SK-N-MC (cell line): ENCODE data around the genes MBD6 and DTX3.

DNA sequence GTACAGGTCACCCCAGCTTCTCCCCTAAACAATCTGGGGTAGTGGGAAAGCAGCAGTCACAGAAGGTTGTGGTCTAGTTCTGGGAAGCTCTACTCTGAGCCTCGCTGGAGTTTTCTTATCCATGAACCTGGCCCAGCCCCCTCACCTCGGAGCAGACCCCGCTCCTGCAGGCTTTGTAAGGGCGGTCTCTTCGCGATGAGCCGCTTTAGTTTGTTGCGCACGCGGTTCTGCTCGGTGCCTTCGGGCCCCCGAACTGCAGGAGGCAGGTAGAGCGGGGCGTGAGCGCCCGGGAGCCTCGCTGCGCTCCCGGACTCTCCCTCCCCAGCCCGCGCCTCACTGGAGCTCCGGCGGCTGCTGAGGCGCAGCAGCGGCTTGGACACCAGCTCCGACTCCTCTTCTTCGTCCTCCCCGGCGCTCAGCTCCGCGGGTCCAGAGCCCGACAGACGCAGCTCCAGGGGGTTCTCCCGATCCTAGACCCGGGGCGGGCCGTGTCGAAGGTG lies 4.5 kb downstream of the ARHGAP9 start:
- RRBS: 54% methylated on average over 20 of the region's 39 CpGs

GRCh38 chr12:57477633-57478805 lies 1.6 kb downstream of the ARHGAP9 start:
- RRBS: no CpG with 5 or more reads among the region's 14 CpGs

DNA sequence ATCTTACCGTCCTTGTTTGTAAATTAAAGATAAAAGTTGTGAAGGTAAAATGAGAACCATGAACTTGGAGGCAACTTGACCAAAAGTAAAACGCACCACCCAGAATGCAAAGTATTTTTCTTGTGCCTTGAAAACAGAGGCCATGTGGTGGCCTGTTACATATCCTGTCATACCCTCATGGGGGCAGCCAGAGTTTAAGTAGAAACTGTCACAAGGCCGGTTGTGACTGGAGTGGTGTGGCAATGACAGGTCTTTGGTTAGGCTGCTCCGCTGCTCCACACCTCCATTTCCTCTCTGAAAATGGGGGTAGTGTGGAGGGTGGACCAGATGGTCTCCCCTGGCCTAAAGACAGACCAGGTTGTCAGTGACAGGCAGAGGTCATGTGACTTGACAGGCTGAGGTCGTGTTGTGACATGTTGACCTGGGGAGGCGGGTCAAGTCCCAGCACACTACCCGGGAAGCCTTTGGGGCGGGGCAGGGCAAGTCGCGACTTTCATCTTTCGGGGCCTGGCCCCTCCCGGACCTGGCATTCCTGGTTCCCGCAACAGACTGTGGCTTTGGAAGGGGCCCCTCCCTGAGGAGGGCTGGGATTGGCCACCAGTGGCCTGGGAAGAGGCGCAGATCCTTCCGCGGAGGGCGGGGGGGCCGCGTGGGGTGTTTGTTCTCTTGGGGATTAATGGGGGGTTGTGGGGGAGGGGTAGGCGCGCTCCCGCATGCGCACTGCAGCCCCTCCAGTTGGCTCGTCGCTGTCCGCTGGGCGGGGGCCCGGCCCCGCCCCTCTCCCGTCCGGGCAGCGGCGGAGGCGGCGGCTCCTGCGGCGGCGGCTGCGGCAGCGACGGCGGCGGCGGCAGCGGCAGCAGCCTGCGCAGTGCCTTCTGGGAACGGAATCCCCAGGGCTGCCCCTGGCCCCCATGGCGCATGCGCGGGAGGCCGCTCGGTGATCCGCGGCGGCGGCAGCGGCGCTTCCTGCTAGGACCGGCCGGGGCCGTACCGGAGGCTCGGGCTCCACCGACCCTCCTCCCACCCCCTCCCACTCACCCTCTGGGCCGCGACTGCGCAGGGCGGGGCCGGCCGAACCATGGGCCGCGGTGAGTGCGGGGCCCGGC lies at the start of gene MBD6:
TSS of gene MBD6 (plus strand) at position 901 of the 1,106 bp plus-strand sequence.
- RRBS: 5% methylated on average over 14 of the region's 74 CpGs

GRCh38 chr12:57545794-57547010 lies 790 bp downstream of the DCTN2 start:
- RRBS: no CpG with 5 or more reads among the region's 46 CpGs

DNA sequence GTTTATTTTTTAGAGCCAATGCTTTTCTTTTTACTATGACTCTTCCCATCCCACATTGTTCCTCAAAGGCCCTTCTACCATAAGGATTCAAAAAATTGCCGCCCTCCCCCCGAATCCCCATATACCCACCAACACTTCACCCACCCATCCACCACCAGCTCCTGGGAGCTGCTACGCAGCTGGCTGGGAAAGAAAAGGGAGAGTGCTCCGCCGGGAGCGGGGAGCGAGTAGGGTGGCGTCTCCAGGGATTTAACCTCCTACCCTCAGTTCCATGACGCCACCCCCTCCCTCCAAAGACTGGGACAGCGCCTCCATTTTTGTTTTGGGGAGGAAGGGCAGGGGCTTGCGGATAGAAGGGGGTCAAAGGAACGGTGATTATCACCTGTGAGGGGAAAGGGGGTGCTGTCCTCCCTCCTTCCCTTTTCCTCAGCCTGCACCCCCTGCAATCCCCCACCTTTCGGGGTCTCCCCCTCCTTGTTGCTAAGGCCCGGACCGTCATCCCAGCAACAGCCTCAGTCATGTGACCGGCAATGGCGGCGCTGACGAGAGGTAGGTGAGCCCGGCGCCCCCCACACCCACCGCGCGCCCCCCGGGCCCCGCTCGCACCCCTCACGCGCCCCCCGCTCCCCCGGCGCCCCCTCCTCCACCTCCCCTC lies at the start of gene DTX3:
TSS of gene DTX3 (plus strand) at position 515 of the 655 bp plus-strand sequence.
- RRBS: 15% methylated on average over 8 of the region's 32 CpGs

DNA sequence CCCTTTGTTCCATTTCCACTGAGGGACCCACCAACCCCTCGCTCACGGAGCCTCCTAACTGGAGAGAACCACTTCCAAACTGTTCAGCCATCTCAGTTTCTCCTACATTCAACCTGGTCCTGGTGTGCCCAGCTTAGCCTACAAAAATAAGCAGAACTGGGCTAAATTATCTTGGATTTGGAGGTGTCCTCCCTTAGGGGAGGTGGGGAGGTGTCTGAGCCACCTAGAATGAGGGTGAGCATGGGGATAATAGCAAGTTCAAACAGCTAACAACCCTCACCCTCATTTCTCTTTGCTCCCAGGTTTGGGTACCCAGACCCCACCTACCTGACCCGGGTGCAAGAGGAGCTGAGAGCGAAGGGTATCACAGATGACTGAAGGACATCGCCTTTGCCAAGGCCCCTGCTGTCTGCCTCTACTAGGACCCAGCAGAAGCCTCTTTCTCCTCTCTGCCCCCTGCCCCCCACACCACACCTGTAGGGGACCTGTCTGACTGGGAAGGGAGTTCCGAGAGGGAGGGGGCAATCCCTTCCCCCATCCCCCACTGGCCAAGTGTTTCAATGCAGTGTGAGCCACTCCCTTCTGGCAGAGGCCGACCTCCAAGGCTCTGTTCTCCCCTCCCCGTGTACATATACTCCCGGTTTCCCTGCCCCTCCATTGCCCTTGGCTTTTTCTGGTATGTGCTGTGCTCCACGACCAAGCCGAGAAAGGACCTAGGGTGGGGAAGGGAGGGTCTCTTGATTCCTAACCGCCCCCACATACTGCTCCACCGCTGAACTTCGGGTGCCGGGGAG lies 2.3 kb upstream of the ARHGEF25 start:
- RRBS: 88% methylated on average over 1 of the region's 15 CpGs

- RRBS: no CpG with 5 or more reads among the region's 9 CpGs
Measured at GRCh38 chr12:57615574-57616032, 4.4 kb downstream of the ARHGEF25 start.

DNA sequence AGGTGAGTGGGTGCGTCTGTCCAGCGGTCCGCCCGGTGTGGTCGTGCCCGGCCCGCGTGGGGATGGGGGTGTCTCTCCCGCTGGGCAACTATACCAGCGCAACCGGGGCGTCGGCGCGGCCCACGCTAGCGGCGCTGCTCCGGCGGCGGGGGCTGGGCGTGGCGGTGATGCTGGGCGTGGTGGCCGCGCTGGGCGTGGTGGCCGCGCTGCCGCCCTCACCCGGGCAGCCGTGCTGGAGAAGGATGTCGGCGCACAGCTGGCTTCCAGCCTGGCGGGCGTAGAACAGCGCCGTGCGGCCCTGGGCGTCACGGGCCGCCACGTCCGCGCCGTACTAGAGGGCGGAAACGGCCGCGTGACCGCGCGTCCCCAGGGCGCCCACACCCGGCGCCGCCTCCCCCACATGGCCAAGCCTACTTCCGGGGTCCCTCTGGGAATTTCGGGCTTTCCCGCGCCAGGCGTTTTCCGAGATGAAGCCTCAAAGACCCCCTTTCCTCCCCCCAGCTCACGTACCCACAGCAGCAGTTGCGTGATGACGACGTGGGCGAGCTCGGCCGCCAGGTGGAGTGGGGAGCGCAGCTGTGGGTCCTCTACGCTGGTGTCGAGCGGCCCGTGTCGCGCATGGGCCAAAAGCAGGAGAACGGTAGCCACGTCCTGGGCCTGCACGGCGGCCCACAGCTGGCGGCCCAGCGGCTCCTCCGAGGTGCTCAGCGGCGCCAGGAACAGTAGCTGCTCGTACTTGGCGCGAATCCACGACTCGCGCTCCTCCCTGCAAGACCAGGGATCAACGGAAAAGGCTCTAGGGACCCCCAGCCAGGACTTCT lies 11.9 kb downstream of the AGAP2 start:
- RRBS: under 1% methylated on average over 24 of the region's 93 CpGs

- RRBS: no CpG with 5 or more reads among the region's 2 CpGs
Measured at GRCh38 chr12:57748185-57748562, 3.3 kb downstream of the TSPAN31 start.

DNA sequence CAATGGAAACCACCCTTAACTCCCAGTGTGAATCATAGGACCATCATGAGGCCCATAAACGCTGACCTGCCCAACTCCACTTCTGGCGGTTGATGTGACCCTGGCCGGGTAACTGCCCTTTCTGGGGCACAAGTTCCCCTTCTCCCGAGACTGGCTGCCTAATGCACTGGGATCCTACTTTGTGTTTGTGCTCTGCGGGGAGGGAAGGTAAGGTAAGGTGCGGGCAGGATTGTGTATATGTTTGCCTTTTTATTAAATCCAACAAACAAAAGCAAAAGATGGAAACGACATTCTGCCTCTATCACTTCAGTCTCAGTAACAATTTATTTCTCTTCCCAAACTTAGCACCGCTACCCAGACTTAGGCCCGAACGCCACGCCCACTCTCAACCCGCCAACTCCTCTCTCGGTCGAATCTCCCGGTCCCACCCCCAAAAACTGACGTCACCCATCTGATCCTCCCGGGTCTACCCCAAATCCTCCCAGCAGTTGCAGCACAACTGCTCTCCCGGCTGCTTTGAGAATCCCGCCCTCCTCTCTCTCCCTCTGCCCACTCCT lies 413 bp downstream of the METTL1 start:
- RRBS: 2% methylated on average over 2 of the region's 19 CpGs

- RRBS: no CpG with 5 or more reads among the region's 13 CpGs
Measured at GRCh38 chr12:57823031-57823729, 4.6 kb upstream of the AVIL start.

- RRBS: 38% methylated on average over 28 of the region's 67 CpGs
Measured at GRCh38 chr12:57864881-57865872, 18.6 kb upstream of the CTDSP2 start.

DNA sequence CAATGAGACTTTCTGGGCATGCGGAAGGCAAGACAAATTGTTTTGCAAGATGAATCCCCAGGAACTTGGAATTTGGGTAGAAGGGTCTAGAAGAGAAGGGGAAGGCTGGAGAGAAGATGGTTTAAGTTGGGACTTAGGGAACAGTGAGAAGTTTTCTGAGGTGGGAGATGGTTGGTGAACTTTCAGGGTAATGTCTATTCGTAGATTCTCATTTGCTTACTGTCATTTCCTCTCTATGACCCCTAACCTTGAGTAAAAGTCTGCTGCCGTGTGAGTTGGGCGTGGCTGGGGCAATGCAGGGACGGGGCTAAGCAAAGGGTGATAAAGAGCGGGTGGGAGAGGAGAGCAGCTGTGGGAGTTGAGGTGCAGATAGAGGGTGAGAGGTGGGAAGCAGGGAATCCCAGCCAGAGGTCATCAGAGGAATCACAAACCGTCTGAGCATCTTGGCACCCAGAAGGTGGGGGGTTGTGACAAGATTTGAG lies 45.6 kb upstream of the CTDSP2 start:
- RRBS: no CpG with 5 or more reads among the region's 7 CpGs

- RRBS: no CpG with 5 or more reads among the region's 10 CpGs
Measured at GRCh38 chr12:57893720-57894653, 47.4 kb upstream of the ATP23 start.

GRCh38 chr12:57894654-57895320 lies 46.6 kb upstream of the ATP23 start:
- RRBS: no CpG with 5 or more reads among the region's 5 CpGs

DNA sequence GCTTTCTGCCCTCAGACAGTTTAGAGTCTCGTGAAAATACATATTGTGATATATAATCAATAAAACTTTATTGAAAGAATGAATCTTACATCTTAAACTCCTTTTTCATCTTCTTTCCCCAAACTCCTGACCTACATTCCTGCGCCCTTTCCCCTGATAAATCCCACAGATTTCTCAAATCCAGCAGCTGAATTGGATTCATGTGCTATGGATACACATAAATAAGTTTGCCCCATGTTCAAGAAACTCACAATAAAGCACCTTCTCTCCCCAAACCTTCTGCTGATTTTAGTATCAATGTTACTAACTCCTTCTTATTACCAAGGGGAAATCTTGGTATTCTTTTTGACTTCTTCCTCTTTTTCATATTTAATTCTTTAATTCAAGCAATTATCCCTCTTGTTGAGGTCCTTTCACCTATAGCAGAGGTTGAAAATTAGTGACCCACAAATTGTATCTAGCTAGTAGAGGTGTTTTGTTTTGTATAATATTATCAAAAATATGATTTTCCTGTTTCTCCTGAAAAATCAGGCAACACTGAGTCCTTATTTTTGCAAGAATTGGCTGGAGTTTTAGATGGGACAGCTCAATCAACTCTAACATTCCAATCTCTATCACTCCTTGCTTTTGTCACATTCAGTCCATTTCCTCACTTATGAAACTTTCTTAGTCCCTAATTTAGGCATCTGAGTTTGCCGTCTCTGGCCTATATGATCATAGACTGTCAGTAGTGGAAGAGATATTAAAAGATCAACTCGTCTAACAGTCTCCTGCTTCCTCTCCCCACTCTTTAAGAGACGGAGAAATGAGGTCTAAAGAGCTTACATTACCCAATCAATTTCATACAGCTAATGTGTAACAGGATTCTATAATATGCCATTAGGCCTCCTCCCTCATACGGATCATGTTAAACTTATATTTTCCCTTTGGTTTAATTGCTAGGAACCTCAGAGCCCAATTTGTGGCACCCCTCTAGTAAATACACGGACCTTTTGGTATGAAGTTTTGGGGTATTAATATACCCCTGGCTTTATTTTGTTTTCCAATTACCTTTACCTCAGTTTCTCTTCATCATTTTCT lies 6.8 kb upstream of the ATP23 start:
- RRBS: no CpG with 5 or more reads among the region's 7 CpGs

DNA sequence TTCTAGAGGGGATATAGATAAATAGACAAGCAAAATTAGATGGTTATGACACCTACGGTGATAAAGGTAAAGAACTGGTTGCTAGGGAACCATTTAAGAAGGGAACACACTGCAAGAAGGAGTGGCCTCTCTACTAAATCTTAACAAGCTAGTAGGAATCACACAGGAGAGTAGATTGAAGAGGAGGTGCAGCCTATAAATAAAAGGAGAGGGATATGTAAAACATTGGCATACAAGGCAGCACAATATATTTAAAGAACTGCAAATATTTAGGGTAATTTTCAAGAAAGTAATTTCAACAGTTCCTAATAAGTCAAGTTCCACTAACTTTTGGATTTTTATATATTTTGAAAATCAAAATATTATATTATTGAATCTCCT lies 155.1 kb downstream of the LRIG3 start:
- RRBS: no CpG with 5 or more reads among the region's 1 CpG

- RRBS: no CpG with 5 or more reads among the region's 2 CpGs
Measured at GRCh38 chr12:58765743-58766471, 154.4 kb downstream of the LRIG3 start.

DNA sequence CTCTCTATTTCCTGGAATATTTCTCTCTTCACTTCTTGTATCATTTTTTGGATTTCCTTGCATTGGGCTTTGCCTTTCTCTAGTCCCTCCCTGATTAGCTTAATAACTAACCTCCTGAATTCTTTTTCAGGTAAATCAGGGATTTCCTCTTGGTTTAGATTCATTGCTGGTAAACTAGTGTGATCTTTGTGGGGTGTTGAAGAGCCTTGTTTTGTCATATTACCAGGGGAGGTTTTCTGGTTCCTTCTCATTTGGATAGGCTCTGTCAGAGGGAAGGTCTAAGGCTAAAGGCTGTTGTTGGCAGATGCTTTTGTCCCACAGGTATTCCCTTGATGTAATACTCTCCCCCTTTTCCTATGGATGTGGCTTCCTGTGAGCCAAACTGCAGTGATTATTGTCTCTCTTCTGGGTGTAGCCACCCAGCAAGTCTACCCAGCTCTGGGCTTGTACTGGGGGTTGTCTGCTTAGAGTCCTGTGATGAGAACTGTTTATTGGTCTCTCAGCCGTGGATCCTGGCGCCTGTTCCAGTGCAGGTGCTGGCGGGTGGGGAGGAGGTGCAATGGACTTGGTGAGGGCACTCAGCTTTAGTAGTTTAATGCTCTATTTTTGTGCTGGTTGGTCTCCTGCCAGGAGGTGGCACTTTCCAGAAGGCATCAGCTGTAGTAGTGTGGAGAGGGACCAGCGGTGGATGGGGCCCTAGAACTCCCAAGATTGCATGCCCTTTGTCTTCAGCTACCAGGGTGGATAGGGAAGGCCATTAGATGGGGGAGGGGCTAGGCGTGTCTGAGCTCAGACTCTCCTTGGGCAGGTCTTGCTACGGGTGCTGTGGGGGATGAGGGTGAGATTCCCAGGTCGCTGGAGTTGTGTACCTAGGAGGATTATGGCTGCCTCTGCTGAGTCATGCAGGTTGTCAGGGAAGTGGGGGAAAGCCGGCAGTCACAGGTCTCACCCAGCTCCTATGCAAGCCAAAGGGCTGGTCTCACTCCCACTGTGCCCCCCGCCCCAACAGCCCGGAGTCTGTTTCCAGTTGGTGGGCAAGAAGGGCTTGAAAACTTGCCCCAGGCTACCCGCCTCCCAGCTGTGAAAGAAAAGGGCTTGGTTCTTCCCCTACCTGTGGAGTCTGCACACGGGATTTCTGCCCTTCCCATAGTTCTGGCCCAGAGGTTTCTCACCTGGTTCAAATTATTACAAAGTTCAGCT lies 29.7 kb upstream of the LRIG3 start:
- RRBS: 80% methylated on average over 2 of the region's 12 CpGs

- RRBS: no CpG with 5 or more reads among the region's 4 CpGs
Measured at GRCh38 chr12:59664597-59665016, 68.8 kb downstream of the SLC16A7 start.